Astrocyte (in vitro differentiated cells and primary cell): ENCODE data around the gene RRP1B.

- PRO-cap = no peak
- RRBS, 2 experiments = no CpG with 5 or more reads among the region's 14 CpGs
Observed at GRCh38 chr21:42553983-42554674, 40.5 kb downstream of the SLC37A1 start.

GRCh38 chr21:42593136-42593730, 60.2 kb upstream of the PDE9A start:
- PRO-cap = no peak
- RRBS, 2 experiments = 2 to 6% methylated on average over 8 to 12 of the region's 25 CpGs

- PRO-cap = no peak
- RRBS, 2 experiments = no CpG with 5 or more reads among the region's 14 CpGs
Observed at GRCh38 chr21:42614769-42615281, 38.6 kb upstream of the PDE9A start.

GRCh38 chr21:42655373-42656107, 2.1 kb downstream of the PDE9A start:
- PRO-cap = no peak
- RRBS, 2 experiments = 32 to 52% methylated on average over 4 of the region's 21 CpGs

GRCh38 chr21:42703057-42703642, 49.7 kb downstream of the PDE9A start:
- PRO-cap = no peak
- RRBS, 2 experiments = 98% methylated on average over 8 of the region's 20 CpGs; no CpG with 5 or more reads in 1 of the 2 experiments

DNA sequence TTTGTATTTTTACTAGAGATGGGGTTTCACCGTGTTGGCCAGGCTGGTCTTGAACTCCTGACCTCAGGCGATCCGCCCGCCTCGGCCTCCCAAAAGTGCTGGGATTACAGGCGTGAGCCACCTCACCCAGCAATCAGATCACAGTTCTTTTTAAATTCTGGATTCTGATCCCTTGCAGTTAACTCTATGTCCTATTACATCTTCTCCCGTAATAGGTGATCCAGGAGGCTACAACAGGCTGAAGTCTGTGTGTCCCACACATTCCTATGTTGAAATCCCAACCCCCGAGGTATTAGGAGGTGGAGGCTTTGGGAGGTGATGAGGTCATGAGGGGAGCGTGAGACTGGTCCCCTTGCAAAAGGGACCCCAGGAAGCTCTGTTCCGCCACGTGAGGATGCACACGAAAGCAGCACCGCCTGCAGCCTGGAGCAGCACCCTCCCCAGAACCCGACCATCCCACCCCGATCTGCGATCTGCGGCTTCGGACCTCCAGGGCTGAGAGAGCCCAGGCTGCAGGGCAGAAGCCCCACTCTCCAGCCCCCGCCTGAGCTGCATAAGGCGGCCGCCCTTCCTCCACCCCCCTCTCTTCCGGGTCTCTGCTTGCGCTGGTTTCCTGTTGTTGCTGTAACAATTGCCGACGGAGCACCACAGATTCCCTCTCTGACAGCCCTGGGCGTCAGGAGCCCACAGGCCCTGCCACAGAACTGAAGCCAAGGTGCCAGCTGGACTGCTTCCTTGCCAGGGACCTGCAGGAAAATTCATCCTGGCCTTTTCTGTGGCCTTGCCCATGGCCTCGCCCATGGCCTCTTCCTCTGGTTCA, 95.7 kb downstream of the WDR4 start:
- PRO-cap = no peak
- RRBS, 2 experiments = no CpG with 5 or more reads among the region's 27 CpGs

DNA sequence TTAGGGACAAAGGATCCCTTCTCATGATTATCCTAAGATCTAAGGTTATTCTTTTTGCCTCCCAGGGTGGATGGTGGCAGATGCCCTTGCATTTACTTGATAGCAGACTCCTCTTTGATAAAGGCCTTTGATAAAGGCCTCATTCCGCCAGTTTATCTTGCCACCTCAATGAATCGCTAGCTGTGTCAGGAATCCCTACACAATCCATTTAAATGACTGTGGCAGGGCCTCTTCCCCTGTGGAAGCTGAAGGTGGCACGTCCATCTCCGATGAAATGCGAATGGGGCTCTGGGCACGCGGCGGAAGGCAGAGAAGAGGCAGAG, 836 bp upstream of the NDUFV3 start:
- PRO-cap = no peak
- RRBS, 2 experiments = no CpG with 5 or more reads among the region's 8 CpGs

DNA sequence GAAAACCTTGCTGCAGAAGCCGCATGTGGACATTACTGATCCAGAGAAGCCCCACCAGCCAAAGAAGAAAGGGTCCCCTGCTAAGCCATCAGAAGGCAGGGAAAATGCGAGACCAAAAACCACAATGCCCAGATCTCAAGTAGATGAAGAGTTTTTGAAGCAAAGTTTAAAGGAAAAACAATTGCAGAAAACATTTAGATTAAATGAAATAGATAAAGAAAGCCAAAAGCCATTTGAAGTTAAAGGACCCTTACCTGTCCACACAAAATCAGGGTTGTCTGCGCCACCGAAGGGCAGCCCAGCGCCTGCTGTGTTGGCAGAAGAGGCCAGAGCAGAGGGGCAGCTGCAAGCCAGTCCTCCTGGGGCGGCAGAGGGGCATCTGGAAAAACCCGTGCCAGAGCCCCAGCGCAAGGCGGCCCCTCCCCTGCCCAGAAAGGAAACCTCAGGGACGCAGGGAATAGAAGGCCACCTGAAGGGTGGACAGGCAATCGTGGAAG, 10.6 kb downstream of the NDUFV3 start:
- PRO-cap = no peak
- RRBS, 2 experiments = no CpG with 5 or more reads among the region's 11 CpGs

GRCh38 chr21:43312514-43313465, 114.1 kb downstream of the SIK1 start:
- PRO-cap = no peak
- RRBS, 2 experiments = no CpG with 5 or more reads among the region's 14 CpGs

DNA sequence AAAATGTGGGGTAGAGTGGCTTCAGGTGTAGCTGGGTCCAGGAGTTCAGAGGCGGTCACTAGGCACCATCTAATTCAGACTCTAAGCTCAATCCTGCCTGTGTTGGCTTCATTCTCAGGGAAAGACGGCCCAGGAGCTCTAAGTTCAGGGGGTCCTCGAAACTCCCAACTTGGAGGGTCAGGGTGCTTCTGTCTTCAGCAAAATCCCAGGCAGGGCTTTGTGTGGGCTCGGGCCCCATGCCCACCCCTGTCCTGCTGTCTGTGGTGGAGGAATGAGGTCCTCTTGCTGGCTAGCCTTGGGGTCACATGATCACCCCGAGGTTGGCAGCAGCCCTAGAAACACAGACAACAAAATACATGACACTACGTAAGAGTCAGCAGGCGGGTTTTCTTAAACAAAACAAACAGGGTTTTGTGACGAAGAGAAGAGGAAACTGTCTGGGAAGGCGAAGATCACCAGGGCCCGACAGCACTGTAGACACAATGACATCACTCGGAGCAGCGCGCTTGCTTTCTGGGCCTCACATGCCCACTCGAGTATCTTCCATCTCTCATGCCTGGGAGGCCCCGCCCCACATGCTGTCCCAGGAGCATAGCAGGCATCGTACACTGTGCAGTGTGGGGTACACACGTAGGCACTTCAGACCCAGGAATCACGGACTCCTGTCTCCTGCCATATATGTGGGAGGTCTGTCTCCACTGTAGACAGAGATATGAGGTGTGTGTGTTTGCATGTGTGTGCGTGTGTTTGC, 94.9 kb downstream of the SIK1 start:
- PRO-cap = no peak
- RRBS, 2 experiments = no CpG with 5 or more reads among the region's 19 CpGs

DNA sequence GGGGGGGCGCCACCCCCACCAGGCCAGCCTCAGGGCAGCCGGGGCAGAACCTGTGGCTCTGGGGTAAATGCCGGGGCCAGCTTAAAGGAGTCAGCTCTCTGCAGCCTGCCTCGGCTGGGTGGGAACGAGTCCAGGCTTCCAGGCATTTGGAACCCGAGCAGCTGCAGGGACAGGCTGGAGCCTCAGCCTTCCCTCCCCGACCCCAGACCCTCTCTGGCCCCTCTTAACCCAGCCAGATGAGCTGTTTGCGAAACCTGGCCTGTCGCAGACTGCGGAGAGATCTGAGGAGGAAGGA, 94.0 kb downstream of the SIK1 start:
- PRO-cap = no peak
- RRBS, 2 experiments = no CpG with 5 or more reads among the region's 10 CpGs

DNA sequence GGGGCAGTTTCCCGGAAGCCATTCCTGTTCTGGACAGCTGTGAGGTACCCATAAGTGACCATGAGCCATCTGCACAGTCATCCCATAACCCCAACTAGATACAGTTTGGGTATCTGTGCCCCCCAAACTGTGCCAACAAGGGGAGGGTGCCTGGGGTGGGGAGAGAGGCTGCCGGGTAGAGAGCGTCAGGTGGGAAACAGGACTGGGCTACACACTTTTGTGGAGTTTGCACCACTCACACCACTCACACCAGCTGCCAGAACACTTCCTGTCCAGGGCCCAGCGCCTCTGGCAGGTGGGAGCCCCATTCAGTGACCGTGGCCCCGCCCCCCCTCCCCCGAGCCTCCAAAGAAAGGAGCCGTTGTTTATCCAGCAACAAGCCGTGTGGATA, 44.1 kb downstream of the SIK1 start:
- PRO-cap = no peak
- RRBS, 2 experiments = 43% methylated on average over 1 of the region's 9 CpGs; no CpG with 5 or more reads in 1 of the 2 experiments

- PRO-cap = bidirectional peak, plus-strand start at chr21:43586322, minus-strand start at chr21:43586126
- RRBS, 2 experiments = no CpG with 5 or more reads among the region's 11 CpGs
Observed at GRCh38 chr21:43585746-43586536, 21.0 kb downstream of the H2BC12L start.

GRCh38 chr21:43600441-43601045, 35.6 kb downstream of the H2BC12L start:
- PRO-cap = no peak
- RRBS, 2 experiments = no CpG with 5 or more reads among the region's 5 CpGs

DNA sequence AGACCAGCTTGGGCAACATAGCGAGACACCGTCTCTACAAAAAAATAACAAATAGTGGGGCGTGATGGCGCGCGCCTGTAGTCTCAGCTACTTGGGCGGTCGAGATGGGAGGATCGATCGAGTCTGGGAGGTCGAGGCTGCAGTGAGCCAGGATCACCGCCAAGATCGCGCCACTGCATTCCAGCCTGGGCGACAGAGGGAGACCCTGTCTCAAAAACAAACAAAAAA, 277 bp downstream of the HSF2BP start:
- PRO-cap = no peak
- RRBS, 2 experiments = no CpG with 5 or more reads among the region's 15 CpGs

- PRO-cap = bidirectional peak, plus-strand start at chr21:43659564, minus-strand start at chr21:43659467
- RRBS, 2 experiments = 1% methylated on average over 21 of the region's 51 CpGs
Observed at GRCh38 chr21:43659325-43659728, at the start of gene RRP1B. Gene RRP1B (plus strand): TSS chr21:43659560.

DNA sequence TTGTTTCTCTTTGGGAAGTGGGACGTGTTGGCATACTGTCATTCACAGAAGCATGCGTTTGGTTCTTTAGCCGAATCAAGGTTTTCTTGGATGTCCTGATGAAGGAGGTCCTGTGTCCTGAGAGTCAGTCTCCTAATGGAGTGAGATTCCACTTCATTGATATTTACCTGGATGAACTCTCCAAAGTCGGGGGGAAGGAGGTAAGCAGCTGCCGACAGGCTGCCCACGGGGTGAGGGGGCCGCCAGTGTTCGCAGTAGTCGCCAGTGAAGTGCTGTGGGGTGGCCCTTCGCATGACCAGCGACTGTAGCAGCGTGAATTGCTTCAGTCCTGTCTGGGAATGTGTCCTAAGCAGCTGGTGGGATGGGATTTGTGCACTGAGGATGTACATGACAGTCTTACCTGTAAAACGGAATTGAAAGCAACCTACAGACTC, 15.6 kb downstream of the RRP1B start:
- PRO-cap = no peak
- RRBS, 2 experiments = no CpG with 5 or more reads among the region's 13 CpGs

DNA sequence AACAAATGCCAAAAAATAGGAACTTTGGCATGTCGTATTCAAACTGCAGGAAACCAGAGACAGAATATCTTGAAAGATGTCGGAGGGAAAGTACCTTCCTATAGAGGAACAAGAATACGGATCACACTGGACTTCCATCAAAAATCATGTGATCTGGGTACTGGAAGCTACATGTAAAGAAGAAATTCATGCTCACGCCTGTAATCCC, 7.8 kb upstream of the PDXK start:
- PRO-cap = no peak
- RRBS, 2 experiments = no CpG with 5 or more reads among the region's 4 CpGs

- PRO-cap = no peak
- RRBS, 2 experiments = no CpG with 5 or more reads among the region's 34 CpGs
Observed at GRCh38 chr21:43733362-43734353, 14.7 kb downstream of the PDXK start.

DNA sequence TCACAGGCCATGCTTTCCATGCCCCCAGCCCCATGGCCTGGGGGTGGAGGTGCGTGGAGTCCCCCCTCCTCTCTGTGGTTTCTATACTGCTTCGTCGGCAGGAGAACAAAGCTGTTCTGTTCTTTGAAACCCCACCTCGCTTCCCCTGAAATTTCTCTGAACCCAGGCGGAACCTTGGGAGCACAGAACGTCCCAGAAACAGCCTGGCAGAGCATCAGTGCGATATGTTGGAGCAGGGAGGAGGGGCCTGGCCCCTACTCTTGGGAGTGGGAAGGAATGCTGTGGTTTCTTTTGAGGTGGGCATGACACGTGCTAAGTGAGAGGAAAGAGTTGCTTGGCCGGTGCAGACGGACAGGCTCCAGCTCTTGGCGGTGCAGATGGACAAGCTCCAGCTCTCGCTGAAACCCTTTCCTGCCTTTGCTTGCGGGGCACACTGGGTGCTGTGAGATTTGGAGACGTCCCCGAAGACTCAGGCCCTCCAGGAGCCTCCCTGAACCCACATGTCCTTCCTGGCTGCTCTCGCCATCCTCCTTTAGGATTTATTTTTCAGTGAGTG, 15.9 kb downstream of the PDXK start:
- PRO-cap = no peak
- RRBS, 2 experiments = no CpG with 5 or more reads among the region's 16 CpGs